Mesangial cell (primary cell): ENCODE measurements around the gene RAPGEF4.

DNA sequence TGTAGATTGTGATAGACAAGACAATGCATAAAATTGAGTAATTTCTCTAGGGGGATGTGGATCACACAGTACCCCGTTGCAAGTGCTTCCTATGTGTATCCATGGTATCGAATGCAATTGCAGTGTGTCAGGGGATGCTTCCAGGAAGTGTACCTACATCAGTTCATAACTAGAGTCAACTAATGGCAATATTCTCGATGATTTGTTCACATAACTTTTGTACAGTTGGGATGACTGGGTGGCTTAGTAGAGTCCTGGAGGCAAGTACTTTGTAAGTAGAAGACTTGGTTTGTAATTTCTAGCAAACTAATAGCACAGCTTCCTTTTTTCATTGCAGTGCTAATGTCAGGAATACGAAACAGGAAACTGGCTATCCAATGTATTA is 995 bp downstream of the SSB start:
- RAMPAGE, long total RNA = no peak

- RAMPAGE, long total RNA = no peak
Observed at GRCh38 chr2:170000281-170000918, 173.1 kb downstream of the UBR3 start.

DNA sequence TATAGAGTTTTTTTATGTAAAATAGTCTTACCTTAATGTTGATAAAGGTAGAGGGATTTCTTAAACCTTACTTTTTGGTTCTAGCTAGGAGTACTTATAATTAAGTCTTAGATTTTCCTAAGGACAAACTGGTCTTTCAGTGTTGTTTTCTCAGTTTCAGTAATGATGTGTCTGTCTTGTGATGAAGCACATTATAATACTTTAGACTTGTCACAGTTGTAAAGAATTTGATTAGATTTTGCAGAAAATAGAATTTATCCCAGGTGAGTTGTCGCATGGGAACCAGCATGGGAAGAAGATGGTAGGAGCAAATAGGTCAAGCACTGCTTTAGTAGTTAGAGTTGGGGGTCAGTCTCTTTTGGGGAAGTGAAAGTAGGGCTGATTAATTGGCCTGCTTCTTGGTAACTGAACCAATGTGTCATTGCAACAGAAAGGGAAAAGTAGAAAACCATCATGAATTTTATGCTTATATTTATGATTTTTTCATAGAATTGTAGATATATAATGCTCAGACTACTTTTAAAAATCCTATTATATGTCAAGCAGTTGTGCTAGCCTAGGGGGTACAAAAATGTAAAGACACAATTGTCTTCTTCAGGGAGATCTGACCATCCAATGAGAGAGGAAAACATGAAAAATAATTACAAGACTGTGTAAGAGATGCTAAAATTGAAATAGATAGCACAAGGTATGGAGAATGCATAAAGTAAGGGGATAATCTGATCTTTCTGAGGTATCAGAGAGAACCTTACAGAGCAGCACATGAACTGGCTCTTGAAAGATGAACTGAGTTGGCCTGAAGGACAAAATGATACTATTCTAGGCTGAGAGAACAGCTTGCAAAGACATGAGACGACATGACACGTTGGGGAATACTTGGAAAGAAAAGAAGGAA is 153.1 kb upstream of the MYO3B start:
- RAMPAGE, long total RNA = no peak

GRCh38 chr2:170084482-170085672 is 93.1 kb upstream of the MYO3B start:
- RAMPAGE, long total RNA = no peak

- RAMPAGE, long total RNA = no peak
Observed at GRCh38 chr2:170085683-170086449, 92.1 kb upstream of the MYO3B start.

DNA sequence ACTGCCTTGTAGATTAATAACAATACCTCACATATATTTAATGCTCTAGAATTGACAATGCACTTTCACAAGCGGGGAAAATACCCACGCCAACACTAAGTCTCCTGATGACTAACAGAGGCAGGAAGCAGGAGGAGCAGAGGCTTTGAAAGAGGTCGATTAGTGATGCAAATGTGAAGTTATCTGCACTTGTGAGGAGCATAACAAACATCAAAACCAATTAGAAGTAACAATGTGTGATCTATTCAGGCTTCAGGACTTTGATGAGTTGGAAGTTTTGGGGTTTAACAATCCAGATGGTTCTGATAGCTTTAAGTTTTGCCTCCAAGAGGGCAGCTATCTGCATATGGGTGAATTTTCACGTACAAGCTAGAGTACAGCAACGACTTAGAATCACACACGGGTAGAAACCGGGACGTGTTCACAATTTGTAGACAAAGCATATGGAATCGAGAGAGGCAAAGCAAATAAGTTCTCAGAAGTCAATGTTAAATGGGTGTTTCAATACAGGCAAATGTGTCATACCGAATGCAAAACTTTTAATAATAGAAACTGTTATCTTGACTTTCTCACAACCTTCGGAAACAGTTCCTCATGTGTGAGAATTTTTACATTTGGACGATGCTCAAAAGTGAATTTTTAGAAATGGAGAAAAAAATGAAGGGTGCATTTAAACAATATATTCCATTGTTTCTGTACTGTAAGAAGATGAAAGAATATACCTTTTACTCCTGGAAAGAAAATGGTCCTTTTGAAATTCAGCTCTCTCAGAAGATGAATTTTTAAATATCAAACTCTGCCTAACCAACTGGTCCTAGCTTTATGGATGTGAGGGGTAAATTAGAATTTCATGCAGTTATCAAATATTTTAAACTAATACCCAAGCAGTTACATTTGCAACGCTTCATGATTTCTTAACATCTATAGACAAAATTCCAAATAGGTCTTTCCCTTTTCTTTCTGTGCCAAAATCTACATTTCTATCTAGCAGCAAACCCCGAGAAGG is 114.3 kb downstream of the METTL8 start:
- RAMPAGE, long total RNA = no peak

DNA sequence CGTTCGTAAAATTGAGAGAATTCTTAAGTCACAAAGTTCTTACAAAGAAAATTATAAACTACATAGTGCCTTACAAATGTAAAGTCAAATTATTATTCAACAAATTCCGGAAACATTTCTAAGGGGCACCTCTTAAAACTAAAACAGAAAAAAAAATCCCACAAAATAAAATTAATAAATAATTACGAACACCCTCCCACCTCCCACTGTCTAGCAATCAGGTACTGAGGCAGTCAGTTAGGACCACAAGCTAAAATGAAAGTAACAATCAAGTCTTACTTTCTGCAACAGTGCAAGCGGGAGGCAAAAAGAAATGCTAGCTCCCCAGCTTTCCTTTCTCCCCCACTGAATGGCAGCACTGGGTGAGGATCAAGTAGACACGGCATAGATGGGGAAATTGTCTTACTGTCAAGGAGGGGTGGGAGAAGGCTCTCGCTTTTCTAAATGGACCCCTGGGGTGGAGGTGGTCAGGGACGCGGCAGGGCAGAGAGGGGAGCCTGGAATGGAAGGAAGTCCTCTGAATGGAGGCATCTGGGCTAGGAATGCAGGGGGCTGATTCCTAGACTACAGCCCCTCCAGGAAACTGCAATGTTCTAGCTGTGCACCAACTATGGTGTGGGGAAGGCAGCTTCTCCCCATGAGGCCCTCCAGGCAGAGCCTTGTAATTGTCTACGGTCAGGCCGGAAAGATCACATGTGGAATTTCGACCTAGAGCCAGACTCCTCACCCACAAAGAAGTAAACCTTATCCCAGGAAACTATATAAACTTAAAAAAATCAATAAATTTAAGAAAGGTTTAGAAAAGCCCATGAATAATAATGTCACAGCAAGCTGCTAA is 24.3 kb downstream of the METTL8 start:
- RAMPAGE, long total RNA = no peak

DNA sequence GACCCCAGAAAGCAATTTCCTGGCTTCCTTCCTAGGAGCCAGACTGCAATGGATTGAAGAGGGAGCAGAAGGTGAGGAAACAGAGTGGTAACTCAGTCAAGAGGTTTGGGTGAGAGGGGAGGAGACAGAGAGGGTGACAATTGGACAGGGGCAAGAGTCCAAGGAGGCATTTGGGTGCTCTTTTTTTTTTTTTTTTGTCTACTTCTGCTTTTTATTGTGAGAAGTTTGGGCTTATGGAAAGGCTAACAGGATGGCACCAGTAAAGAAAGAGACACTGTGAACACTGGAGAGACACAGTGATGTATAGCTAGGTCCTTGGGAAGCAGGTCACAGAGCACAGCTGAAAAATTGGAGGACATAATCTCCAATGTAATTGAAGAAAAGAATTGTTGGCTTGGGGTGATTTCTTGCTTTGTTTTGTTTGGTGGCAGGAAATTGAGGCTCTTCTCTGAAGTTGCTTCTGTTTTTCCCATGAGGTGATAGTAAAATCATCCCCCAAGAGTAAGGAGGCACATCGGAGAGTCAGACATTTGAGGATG is 25.1 kb downstream of the CYBRD1 start:
- RAMPAGE, long total RNA = no peak

- RAMPAGE, long total RNA = no peak
Observed at GRCh38 chr2:171699712-171700336, 12.6 kb downstream of the DYNC1I2 start.

DNA sequence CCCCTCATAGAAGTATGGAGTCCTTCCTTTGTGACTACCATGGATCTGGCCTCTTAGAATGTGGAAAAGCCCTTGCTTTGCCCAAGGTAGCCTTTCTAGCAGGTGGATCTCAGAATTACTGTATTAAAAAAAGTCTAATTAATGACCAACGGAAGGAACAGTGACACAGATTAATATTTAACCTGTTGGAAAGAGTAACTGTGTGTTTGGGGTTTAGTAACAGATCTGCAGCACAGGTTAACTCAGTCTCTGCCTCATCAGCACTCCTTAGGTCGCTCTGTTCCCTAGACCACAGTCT is 52.8 kb upstream of the ITGA6 start:
- RAMPAGE, long total RNA = no peak

GRCh38 chr2:172426760-172427078 is 667 bp upstream of the ITGA6 start:
- RAMPAGE, long total RNA = no peak

GRCh38 chr2:172431179-172431918 is 4.0 kb downstream of the ITGA6 start:
- RAMPAGE, long total RNA = no peak

GRCh38 chr2:172436689-172437607 is 9.6 kb downstream of the ITGA6 start:
- RAMPAGE, long total RNA = no peak

DNA sequence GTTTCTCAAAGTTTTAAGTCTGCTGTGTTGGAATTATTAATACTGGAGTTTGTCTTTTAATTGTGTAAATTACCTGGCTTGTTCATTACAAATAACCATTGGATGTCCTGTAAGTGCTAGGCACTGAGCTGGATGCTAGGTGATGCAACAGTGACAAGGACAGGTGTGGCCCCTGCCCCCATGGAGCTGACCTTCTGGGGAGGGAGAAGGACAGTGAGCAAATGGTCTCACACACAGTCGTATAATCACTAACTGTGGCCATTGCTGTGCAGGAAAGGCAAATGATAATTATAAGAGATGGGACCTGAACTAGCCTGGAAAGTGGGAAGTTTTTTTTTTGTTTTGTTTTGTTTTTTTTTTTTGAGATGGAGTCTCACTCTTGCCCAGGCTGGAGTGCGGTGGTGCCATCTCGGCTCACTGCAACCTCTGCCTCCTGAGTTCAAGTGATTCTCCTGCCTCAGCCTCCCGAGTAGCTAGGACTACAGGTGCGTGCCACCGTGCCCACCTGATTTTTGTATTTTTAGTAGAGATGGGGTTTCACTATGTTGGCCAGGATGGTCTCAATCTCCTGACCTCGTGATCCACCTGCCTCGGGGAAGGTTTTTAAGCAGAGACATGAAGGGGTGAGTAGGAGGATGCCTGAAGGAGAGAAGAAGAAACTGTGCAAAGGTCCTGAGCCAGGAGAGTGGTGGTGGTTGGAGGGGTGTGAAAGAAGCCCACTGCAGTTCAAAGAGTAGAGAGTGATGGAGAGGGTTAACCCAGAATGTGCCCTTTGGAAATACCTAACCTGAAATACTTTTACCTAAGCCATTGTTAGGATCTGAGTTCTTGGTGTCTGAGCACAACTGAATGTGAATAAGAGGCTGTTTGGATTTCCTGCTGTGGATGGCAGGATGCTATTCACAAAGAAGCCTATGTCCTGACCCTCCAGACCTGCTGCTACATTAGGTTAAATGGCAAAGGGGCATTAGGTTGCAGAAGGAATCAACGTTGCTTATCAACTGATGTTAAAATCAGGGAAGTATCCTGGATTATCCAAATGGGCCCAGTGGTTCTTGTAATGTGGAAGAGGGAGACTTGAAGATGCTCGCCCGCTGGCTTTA is 26.7 kb downstream of the ITGA6 start:
- RAMPAGE, long total RNA = no peak

DNA sequence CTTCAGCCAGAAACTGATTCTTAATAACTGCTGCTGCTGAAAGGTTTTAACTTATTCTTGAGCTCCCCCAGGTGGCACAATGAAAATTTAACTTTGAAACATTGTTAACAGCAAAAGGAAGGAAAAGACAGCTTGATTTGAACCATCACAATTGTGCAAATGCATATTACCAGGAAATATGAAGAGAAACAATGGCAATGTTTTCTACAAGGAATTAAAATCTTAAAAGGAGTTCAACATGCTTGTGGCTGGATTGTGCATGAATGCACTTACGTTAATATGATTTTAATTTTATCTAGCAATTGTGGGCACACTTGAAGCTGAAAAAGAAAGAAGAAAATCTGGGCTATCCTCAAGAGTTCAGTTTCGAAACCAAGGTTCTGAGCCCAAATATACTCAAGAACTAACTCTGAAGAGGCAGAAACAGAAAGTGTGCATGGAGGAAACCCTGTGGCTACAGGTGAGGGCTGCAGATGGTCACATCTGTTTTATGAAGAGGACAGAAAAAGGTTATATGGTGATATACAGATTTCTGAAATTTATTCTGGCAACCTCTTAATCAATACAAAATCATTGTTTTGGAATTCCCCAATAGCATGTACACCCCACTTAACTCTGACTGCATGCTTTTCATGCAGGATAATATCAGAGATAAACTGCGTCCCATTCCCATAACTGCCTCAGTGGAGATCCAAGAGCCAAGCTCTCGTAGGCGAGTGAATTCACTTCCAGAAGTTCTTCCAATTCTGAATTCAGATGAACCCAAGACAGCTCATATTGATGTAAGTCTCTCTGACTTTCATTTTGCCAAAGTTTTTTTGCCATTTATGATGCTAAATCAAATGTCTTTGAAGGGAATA is 57.3 kb downstream of the ITGA6 start:
- RAMPAGE, long total RNA = no peak

- RAMPAGE, long total RNA = no peak
Observed at GRCh38 chr2:172596480-172597389, 40.8 kb downstream of the PDK1 start.

DNA sequence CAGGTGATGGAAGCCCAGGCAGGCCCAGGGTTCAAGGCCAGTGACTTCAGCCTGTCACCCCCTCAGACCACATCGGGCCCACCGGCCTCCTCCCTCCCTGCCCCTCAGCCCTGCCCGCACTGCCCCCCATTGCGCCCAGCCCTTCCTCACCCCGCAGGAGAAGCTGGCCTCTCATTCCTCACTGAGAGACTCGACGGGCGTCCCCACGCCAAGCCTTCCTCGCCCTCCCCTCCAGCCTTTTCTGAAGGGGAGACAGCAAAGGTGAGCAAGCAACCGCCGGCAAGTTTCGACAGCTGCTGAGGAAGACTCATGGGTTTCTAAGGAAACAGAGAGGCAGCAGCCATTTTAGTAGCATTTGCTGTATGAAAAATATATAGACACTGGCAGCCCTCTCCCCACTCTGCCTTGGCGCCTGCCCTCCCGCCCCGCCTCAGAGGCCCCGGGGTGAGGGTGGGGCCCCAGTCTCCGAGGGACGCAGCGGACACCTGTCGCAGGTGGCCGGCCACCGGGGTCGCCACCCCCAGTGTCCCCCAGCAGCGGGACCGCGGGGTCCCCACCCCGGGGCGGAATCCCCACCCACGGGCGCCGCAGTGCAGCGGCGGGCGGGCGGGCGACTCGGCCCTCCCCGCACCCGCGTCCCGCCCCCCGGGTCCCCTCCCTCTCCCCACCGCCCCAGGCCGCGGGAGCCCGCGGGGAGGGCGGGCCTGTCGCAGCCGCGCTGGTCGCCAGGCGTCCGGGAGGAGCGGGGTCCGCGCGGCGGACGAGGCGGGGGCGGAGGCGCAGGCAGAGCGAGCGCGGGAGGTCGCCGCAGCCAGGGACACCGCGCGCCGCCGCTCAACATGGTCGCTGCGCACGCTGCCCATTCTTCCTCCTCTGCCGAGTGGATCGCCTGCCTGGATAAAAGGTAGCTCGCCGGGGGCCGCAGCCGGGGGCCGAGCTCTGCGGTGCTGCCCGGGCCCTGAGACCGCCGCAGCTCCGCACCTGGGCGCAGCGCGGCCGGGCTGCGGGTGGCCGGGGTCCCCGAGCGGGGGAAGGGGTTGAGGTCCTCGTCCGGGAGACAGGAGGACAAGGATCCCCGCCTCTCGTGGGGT is at the start of gene RAPGEF4:
Gene RAPGEF4, plus strand, starts transcription at position 701 of the 1,091 bp plus-strand sequence.
- RAMPAGE, long total RNA = no peak

DNA sequence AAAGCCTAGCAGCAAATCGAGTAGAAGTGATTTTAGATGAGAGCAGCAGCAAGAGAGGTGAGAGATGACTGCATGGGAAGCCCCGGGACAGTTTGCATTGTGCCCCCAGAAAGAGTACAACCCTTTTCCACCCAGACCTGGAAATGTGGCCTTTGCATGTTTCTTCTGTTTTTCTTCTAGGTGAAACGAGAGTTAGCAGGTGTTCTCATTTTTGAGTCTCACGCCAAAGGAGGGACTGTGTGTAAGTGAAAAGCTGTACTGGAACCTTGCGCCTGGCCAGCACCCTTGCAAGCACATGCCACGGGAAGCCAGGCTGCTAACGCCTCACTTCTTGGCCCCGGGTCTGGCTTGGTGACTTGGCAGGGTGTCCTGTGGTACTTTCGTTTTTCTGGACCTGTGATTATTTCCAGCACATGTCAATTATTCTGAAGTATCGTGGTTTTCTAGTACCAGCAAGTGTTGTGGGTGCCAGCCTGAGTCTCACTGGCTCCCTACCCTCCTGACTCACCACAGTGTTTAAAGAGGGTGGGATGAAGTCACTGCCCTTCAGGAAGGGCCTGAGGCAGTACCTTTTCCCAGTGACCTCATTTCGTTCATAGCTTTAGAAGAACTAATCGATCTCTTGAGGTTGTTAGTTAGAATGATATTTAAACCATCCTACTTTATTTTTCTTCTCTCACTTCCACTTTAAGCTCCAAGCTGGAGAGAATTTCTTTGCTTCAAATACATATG is 90.2 kb upstream of the MAP3K20 start:
- RAMPAGE, long total RNA = no peak

GRCh38 chr2:173086523-173086978 is 10.9 kb downstream of the MAP3K20 start:
- RAMPAGE, long total RNA = no peak

- RAMPAGE, long total RNA = no peak
Observed at GRCh38 chr2:173090968-173091836, 15.6 kb downstream of the MAP3K20 start.